Placental epithelial cell (primary cell): ENCODE results near the gene SIM1.

GRCh38 chr6:100454930-100455774 lies 9.6 kb downstream of the SIM1 start:
- CAGE, long polyA plus RNA = no peak

GRCh38 chr6:100464646-100465549 lies at the start of gene SIM1:
SIM1 (minus strand) TSS chr6:100464921.
- CAGE, long polyA plus RNA = no peak

GRCh38 chr6:100554090-100554770 lies 89.5 kb upstream of the SIM1 start:
- CAGE, long polyA plus RNA = no peak

DNA sequence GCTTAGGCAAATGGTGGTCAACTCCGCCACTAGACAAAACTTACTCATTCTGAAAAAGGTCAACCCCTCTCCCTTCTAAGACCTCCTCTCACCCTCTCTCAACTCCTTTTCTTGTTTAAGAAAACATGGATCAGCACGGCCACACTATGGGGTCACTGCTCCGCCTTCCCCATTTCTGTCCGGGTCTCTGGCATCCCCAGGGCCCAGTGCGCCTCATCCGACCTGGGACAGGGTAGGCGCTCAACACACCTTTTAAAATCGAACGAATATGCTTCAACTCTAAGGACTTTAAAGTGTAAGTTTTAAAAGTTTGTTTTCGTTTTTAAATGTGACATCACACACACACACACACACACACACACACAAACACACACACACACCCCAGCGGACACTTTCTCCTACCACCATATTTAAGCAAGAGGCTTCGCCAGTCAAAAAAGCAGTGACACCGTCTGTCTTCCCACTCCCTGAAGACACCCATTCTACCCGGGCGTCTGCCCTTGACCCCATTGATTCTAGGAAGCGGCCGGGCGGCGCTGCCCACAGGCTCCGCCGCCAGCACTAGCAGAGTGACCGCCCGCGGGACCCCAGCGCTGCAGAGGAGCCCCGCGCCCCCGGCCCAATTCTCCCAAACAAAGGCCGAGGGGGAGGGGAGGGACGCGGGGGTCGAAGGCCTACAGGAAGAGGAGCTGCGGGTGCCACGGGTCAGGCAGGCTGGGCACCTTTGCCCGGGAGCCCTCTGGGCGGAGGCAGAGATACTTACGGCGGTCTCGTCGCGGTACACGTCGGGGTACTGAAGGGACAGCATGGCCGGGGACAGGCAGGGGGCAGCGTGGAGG lies 579 bp downstream of the PREP start:
- CAGE, long polyA plus RNA = no peak

- CAGE, long polyA plus RNA = no peak
Measured at GRCh38 chr6:105485510-105486097, 82.7 kb upstream of the PREP start.

DNA sequence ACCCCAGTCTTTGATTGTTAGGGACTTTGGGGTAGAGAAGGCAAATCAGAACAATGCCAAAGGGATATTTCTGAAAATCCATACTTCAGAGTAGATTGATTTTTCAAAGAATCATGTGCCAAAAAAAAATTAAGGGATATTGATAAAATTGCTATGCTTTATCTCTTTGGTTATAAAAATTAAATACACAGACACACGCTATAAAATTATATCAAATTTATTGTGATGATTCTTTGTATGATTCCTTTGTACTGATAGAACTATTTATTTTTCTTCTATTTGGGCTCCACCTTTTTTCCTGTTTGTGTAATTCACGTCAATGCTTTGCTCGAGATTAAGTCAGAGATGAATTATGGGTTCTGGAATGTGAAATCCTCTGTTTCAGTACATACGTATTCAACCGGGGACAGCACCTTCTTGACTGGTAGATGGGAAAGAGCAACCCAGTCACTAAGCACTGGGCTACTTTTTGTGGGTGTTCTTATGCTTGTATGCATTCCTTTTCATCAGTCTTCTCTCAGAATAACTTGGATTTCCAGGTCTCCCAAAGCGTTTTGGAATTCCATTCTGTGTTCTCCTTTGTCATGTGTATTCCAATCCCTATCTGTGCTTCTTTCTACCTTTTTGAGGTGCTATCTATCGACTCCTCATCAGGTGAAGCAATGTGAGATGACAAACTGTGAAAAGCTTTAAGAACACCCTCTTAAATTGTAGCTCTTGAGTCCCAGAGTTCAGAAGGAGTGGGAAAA lies 197.4 kb upstream of the PREP start:
- CAGE, long polyA plus RNA = no peak

GRCh38 chr6:105875989-105876883 lies 209.9 kb upstream of the PRDM1 start:
- CAGE, long polyA plus RNA = no peak

DNA sequence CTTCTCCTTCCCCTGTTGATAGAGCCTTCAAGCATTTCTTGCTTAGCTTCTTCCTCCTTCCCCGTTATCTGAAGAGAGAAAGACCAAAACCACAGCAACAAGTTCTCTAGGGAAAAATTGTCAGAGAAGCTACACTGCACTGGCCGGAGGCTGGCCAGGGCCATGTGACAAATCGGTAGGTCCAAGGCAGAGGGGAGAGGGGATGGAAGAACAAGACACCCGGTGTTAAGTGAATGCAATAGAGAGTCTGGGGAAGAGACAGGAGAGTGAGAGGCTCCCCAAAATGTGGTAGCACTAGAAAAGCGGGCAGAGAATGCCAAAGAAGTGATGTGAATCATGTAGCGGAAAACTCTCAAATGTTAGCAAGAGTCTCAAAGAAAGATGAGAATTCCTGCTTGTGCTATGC lies 202.0 kb upstream of the PRDM1 start:
- CAGE, long polyA plus RNA = no peak

DNA sequence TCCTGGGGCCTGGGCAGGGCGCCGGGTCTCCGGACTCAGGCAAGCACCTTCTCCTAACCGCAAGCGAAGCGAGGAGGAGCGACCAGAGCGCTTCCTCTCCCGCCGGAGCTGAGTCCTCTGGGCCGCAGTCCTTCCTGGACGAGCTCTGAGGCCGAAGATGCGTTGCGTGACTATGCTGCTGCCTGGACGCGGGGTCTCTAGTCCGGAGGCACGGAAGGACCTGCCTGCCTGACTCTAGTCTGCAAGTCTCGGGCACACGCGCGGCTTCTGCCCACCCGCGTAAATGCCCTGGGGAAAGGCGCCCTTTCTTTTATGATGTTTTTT lies 100.1 kb upstream of the PRDM1 start:
- CAGE, long polyA plus RNA = no peak

GRCh38 chr6:106089641-106090591 lies 3.8 kb downstream of the PRDM1 start:
- CAGE, long polyA plus RNA = no peak

DNA sequence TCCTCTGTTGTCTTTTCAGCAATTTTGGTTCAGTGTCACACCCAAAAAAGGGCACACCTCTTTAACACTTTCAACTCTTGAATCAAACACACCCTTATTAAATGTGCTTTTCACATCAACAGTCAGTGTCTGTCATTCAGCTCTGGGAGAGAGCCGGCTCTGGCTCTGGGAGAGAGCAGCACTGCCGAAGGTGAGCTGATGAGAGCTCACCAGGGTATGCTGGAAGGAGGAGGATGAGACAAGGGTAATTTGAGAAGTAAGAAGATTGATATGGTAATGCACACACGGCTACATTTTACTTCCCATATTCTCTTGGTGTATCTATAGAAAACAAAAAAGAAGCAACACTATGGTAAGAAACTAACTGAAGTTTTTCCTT lies 134.2 kb downstream of the RTN4IP1 start:
- CAGE, long polyA plus RNA = no peak

DNA sequence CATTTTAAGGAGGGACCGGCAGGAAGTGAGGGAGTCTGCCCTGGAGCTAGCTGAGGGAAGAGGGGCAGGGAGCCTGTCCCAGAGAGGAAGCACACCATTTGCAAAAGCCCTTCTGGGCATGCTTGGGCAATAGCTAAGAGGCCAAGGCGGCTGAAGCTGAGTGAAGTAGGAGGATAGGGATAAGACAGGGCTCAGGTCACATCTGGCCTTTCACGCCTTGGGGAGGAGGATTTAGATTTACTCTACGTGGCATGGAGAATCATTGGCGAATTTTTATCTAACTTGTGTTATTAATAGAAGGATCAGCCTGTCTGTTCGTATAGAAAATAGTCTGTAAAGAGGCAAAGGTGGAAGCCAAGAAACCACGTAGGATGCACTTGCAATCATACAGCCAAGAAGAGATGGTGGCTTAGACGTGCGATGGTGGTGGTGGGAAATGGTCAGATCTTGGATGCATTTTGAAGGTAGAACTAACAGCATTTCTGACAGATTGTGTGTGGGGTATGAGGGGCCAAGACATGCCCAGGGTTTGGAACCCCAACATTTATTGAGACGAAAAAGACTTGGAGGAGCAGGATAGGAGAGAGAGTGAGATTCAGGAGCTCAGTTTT lies 96.0 kb downstream of the RTN4IP1 start:
- CAGE, long polyA plus RNA = no peak

GRCh38 chr6:106539849-106540422 lies 89.4 kb downstream of the RTN4IP1 start:
- CAGE, long polyA plus RNA = no peak

- CAGE, long polyA plus RNA = no peak
Measured at GRCh38 chr6:106729906-106730609, 100.7 kb downstream of the QRSL1 start.

GRCh38 chr6:106741804-106741961 lies 112.3 kb downstream of the QRSL1 start:
- CAGE, long polyA plus RNA = no peak

DNA sequence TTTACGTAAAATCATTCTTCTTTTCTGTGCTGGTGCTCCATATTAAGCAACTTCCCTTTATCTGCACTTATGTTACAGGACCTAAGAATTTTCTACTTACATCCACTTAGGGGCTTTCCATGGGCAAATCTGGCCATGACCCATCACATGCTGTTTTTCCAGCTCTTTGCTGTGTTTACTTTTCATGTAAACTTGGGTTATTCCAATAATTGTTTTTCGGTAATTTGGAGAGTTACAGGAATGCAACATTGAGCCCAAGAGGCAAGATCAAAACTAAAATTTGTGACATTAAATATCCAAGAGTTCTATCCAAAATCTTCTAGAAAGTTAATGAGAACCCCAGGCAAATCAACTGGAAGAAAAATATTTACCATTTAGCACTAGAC lies 156.3 kb downstream of the QRSL1 start:
- CAGE, long polyA plus RNA = no peak

- CAGE, long polyA plus RNA = no peak
Measured at GRCh38 chr6:106797070-106797611, 167.8 kb downstream of the QRSL1 start.

GRCh38 chr6:106858479-106859272 lies 115.9 kb downstream of the CD24 start:
- CAGE, long polyA plus RNA = no peak

GRCh38 chr6:106916972-106917479 lies 57.5 kb downstream of the CD24 start:
- CAGE, long polyA plus RNA = no peak

- CAGE, long polyA plus RNA = no peak
Measured at GRCh38 chr6:107241523-107242298, 126.4 kb upstream of the BEND3 start.